Left ventricle myocardium (tissue), 1 donor: ENCODE data around the genes ITIH3 and MUSTN1.

DNA sequence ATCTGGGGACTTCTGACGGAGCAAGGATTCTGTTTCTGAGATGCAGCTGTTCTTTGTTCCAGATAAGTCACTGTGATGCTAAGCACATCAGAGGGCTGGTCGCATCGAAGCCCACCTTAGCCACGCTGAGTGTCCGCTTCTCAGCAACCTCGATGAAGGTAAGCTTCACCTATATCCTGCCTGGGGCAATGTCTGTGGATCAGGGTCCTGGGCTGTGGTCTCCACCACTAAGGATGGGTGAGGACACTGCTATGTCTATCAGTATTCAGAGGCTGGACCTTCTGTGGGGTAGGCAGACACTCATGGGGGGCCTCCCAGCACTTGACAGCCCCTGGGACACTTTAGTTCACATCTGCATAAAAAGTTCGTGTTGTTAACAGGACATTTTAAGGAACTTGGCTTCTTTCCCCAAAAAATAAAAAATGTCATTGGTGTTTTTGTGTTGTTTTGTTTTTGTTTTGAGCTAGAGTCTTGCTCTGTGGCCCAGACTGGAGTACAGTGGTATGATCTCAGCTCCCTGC lies 18.3 kb downstream of the NISCH start:
- PRO-cap: no peak

DNA sequence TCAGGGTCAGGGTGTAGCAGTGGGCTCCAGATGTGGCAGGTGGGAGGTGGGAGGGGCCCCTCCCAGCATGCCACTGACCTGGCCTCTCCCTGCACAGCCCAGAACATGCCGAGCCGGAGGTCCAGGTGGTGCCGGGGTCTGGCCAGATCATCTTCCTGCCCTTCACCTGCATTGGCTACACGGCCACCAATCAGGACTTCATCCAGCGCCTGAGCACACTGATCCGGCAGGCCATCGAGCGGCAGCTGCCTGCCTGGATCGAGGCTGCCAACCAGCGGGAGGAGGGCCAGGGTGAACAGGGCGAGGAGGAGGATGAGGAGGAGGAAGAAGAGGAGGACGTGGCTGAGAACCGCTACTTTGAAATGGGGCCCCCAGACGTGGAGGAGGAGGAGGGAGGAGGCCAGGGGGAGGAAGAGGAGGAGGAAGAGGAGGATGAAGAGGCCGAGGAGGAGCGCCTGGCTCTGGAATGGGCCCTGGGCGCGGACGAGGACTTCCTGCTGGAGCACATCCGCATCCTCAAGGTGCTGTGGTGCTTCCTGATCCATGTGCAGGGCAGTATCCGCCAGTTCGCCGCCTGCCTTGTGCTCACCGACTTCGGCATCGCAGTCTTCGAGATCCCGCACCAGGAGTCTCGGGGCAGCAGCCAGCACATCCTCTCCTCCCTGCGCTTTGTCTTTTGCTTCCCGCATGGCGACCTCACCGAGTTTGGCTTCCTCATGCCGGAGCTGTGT lies 7.9 kb upstream of the STAB1 start:
- PRO-cap: no peak

GRCh38 chr3:52490928-52491508 lies 4.1 kb upstream of the STAB1 start:
- PRO-cap: no peak

DNA sequence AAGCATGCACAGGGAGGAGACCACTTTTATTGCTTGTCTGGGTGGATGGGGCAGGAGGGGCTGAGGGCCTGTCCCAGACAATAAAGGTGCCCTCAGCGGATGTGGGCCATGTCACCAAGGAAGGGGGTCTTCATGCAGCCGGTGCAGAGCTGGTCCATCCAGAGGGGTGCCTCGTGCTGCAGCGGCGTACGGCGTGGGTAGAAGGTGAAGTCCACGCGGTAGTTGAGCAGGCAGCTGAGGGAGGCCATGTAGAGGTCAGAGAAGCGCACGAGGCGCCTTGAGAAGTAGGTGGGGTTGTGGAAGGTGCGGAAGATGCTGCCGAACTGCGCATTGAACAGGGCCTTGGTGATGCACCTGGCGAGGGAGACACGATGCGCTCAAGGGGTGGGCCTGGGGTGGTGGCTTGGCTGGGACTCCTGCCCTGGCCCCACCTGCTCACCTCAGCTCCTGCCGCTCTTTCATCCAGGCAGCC lies 9.2 kb downstream of the NT5DC2 start:
- PRO-cap: no peak

DNA sequence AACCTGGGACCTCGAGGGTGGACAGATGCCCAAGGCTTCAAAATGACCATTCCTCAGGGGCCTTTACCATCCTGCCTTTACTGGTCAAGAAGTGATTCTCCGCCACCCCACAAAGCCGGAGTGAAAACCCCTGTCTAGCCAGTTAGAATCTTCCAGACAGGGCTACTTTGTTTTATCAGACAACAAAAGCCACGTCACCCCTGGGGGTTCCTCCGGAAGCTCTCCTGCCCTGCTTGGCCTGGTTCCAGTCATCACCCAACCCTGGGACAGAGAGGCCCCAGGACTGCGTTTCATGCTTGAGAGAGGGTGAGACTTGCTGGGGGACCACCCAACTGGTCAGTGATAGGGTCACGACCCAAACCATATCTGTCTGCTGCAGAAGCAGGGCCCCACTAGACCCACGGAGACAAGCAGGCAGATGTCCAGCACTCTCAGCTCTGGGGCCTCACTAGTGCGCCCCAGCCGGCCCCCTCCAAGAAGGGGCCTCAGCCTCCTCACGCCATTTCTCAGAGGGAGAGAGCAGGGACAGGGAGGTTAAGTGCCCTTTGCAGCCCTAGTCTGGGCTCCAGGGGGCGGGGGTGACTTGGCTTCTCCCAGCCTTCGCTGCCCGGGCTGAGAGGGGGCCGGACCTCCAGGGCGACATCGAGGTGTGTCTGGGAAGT lies 1.1 kb downstream of the NT5DC2 start:
- PRO-cap: no peak

- PRO-cap: no peak
Observed at GRCh38 chr3:52547238-52548116, 11.1 kb downstream of the UQCC5 start.

DNA sequence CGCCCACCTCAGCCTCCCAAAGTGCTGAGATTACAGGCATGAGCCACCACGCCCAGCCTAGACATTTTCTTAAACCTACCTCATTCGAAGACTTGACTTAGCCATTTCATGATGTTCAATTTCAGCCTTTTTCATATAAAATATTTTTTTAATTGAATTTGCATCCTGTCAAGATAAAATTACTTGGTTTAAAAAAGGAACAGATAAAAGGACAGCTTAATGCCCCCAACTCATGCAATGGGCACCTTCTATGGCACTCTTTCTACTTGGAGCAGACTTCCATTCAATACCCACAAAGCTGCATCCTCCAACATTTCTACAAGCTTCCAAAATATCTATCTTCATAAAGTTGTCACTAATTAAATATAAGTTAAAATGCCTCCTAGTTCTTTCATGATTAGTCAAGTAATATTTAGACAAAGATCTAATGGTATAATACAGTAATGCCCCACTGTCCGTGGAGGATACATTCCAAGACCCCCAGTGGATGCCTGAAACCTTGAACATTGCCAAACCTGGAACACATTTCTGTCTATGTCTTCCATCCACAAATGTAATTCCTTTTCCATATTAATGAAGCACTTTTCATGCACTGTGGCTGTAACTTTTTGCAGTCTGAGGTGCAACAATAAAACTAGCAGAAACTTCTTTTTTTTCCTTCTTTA lies 41.1 kb upstream of the GNL3 start:
- PRO-cap: no peak

GRCh38 chr3:52686858-52687398 lies 1.1 kb downstream of the GNL3 start:
- PRO-cap: no peak

GRCh38 chr3:52751844-52752381 lies 18.8 kb downstream of the NEK4 start:
- PRO-cap: no peak

DNA sequence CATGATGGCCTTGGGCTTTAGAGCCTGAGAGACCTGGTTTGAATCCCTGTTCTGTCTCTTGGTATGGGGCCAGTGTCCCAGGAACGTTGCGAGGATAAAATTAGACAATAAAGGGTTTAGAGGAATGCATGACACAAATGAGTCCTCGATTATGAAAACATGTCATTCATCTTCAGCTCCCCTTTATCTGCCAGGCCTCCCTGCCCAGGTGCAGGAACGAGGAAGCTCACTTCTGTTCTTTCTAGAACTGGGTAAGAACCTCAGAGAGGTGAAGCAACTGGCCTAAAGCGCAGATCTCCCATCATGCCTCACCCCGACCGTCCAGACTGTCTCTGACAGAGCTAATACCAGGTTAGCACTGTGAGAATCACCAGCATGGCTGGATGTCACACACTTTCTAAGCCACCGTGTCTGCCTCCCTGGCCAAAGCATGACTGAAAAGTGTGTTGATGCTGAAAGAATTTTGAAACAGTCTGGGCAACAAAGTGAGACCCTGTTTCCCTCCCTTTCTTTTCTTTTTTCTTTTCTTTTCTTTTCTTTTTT lies 1.5 kb upstream of the ITIH1 start:
- PRO-cap: no peak

GRCh38 chr3:52779373-52780220 lies 2.2 kb downstream of the ITIH1 start:
- PRO-cap: no peak

DNA sequence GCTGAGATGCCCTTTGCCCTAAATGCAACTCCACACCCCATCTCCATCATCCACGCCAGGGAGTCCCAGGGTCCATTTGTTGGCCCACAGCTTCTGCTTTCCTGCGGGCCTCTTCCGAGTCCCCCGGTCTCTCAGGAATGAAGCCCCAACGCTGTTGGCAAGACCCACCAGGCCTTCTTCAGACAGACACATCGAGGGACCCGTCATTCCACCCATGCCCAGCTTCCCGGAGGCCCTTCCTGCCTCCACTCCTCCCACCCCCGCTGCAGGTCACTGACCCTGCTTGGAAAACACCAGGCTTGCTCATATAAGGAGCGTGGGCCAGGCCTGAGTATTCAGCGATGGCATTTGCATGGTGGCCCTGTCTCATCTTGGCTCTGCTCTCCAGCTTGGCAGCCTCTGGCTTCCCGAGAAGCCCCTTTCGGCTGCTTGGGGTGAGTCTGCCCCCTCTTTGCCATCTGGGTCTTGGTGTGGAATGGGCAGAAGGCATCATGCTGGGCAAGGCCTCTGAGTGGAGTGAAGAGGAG lies at the start of gene ITIH3:
Gene ITIH3, plus strand, starts transcription at position 334 of the 527 bp plus-strand sequence.
- PRO-cap: no peak

- PRO-cap: no peak
Observed at GRCh38 chr3:52810896-52811433, 16.4 kb downstream of the ITIH3 start.

GRCh38 chr3:52831484-52832730 lies 1.4 kb upstream of the ITIH4 start:
- PRO-cap: no peak

DNA sequence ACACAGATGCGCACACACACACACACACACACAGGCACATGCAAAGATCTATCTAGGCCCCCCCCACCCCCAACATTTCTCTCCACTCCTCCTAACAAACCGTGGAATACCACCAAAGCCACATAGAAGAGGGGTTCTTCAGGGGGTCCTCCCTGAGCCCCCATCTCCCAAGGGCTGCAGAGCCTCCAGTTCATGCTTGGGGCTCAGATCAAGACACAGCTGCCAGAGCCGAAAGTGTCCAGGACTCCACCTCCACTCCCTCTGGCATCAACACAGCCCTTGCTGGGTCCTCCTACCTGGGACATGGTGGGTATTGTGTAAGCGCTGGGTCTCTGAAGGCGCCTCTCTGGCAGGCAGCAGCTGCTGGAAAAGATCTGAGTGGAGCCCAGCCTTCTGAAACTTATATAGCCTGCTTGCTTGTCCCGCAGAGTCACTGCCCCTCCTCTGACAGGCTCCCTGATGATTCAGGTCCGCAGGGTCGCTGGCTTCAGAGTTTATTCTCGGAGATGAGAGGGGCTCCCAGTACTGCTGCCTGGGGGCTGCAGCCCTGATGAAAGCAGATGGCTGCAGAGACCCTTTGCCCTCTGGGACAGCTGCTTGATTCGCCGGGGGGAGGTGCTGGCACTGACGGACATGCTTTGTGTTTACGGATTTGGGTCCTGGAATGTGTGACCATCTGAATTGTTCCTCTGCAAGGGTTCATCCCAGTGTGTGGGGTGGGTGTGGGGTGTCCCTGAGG lies at the start of gene MUSTN1:
Gene MUSTN1, minus strand, starts transcription at position 376 of the 739 bp plus-strand sequence.
- PRO-cap: bidirectional peak, plus-strand start at position 433 of the sequence, minus-strand start at position 376 of the sequence

- PRO-cap: bidirectional peak, plus-strand start at chr3:52842624, minus-strand start at chr3:52842545
Observed at GRCh38 chr3:52842197-52843568, 7.9 kb upstream of the MUSTN1 start.

DNA sequence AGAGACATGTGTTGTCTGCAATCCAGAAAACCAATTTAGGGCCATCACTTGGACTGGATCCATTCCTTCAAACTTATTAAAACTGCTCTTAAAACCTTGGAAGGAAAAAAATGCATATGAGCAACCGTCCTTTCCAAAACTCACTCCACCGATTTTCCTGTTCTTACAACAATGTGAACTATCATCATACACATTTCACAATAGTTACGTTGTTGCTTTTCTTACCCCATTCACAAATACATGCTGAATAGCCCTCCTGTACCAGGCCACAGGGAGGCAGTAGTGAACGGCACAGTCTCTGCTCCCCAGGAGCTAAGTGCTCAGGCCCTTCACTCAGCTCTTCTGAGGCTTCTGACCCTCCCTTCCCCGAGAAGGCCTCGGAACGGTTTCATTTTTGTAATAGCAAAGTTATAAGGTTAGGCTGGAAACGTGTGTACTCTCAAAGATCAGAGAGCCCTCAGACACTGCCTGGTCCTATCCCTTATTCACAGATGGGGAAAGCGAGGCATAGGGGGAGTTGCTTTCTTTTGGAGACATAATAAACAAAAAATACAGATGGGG lies 20.1 kb downstream of the RFT1 start:
- PRO-cap: no peak

- PRO-cap: no peak
Observed at GRCh38 chr3:53152235-53152456, 8.9 kb upstream of the PRKCD start.

DNA sequence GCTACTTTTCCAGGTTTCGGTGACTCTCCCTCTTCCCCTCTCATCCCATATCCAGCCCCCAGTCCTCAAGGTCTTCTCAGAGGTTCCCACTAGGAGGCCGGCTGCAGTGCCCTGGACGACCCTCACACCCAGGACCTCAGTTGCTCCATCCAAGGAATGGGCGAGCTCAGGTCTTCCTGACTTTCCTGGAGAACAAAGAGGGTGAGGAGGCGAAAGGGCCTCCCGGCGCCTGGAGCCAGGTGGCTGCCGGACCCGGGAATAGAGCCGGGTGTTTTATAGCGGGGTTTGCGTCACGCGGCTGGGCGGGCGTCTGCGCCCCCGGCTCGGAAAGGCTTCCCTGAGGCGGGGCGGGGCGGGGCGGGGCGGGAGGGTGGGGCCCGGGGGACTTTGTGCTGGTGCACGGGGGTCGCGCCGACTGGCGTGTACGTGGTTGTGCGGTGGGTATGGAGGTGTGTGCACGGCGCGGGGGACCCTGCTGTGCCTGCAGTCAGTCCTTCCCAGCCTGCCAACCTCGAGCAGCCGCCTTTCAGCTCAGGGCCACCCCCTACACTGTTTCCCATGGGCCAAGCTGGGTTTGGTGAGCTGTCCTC lies 4.6 kb upstream of the PRKCD start:
- PRO-cap: no peak

DNA sequence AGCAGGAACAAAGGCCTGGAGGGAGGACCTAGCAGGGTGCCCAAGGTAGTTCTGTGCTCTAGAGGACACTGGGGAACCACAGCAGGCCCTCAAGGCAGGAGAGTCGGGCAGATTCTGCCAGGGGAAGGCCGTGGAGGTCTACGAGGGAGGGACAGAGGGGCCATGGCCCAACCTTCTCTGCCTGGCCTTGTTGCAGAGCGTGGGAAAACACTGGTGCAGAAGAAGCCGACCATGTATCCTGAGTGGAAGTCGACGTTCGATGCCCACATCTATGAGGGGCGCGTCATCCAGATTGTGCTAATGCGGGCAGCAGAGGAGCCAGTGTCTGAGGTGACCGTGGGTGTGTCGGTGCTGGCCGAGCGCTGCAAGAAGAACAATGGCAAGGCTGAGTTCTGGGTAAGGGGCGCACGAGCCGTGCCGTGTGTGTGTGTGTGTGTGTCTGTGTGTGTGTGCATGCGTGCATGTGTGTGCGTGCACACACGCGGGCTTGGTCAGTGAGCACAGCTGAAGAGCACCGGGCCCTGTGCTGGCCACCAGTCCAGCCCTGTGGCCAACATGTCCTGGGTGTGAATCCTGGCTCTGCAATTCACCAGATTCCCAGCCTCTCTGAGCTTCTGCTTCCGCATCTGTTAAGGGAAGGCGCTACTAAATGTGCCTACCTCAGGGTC lies 18.5 kb downstream of the PRKCD start:
- PRO-cap: no peak